Keratinocyte (primary cell): ENCODE measurements around a stretch of chr17.

DNA sequence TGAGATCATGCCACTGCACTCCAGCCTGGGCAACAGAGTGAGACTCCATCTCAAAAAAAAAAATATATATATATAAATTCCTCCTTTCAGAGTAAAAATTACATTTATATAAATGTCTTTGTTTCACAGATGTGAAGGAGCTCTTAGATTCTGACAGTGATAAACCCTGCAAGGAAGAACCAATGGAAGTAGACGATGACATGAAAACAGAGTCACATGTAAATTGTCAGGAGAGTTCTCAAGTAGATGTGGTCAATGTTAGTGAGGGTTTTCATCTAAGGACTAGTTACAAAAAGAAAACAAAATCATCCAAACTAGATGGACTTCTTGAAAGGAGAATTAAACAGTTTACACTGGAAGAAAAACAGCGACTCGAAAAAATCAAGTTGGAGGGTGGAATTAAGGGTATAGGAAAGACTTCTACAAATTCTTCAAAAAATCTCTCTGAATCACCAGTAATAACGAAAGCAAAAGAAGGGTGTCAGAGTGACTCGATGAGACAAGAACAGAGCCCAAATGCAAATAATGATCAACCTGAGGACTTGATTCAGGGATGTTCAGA is 85.4 kb downstream of the C17orf58 start:
CAGE:
- cytosol, long polyA minus RNA: start-site peak on the plus strand centred at position 207 of the sequence, 72 bp wide, 7 reads; start-site peak on the plus strand centred at position 401 of the sequence, 50 bp wide, 6 reads
- cytosol, long polyA plus RNA: no peak
- long polyA plus RNA: no peak
- nucleus, long polyA minus RNA: no peak
- nucleus, long polyA plus RNA: no peak

DNA sequence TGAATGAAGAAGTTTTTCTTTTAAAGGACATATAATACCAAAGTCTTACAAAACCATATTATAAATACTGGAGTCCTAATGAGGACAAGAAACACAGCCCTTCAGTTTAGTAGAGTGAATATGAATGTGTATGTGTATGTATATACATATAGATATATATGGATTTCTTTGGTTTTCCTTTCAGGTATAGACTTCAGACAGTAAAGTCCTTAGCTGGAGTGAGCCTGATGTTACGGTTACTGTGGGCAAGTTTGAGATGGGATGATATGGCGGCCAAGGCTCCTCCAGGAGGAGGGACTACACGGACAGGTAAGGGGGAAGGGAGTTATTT is 77.8 kb downstream of the C17orf58 start:
CAGE:
- cytosol, long polyA minus RNA: no peak
- cytosol, long polyA plus RNA: no peak
- long polyA plus RNA: no peak
- nucleus, long polyA minus RNA: no peak
- nucleus, long polyA plus RNA: no peak

CAGE:
- cytosol, long polyA minus RNA: no peak
- cytosol, long polyA plus RNA: no peak
- long polyA plus RNA: no peak
- nucleus, long polyA minus RNA: no peak
- nucleus, long polyA plus RNA: no peak
Observed at GRCh38 chr17:68161630-68162548, 86.0 kb upstream of the AMZ2 start.

DNA sequence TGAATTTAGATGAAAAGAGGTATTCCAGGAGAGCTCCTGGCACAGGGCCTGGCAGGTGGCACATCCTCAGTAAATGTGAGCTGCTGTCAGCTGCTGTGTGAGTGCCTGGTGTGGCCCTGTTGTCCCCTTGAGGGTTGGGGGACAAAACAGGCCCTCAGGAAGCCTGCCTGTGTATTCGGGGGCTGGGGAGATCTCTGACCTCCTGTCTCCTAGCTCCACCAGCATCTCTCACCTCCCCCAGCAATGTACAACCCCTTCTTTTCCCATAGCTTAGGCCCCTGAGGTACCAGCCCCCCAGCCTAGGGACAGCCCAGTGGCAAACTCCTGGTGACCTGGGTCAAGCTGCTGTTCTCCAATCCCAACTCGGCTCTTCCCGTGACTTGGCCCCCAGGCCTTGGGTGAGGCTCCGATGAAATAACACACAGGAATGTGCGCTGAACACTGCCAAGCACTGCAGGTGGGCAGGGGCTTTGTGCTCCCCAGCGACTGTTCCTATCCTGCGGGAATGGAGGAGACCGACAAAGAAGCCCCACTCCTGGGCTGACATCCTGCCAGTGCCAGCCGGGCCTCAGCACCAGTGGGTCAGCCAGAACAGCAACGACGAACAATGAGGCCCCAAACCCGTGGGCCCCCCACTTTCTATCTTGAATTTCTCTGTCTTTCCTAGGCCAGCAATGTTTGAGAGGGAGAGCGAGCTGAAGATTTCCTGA is 63.7 kb upstream of the AMZ2 start:
CAGE:
- cytosol, long polyA minus RNA: no peak
- cytosol, long polyA plus RNA: no peak
- long polyA plus RNA: no peak
- nucleus, long polyA minus RNA: no peak
- nucleus, long polyA plus RNA: no peak

GRCh38 chr17:68249201-68249833 is 1.5 kb downstream of the AMZ2 start:
CAGE:
- cytosol, long polyA minus RNA: no peak
- cytosol, long polyA plus RNA: no peak
- long polyA plus RNA: no peak
- nucleus, long polyA minus RNA: no peak
- nucleus, long polyA plus RNA: no peak

GRCh38 chr17:68289253-68290044 is 1.5 kb downstream of the SLC16A6 start:
CAGE:
- cytosol, long polyA minus RNA: no peak
- cytosol, long polyA plus RNA: no peak
- long polyA plus RNA: no peak
- nucleus, long polyA minus RNA: no peak
- nucleus, long polyA plus RNA: no peak

DNA sequence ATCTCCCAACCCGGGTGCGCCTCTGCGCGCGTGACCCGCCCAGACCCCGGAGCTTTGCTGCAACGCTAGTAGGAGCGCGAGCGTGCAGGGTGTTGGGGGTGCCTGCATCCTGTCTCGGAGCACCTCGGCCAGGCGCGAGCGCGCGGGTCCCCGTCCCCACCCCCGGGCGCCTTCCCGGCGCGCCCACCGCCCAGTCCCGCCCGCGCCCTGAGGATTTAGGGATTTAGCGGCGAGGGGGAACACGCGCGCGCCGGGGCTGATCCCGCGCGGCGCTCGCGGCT is 284 bp downstream of the ARSG start:
CAGE:
- cytosol, long polyA minus RNA: no peak
- cytosol, long polyA plus RNA: no peak
- long polyA plus RNA: no peak
- nucleus, long polyA minus RNA: no peak
- nucleus, long polyA plus RNA: no peak

DNA sequence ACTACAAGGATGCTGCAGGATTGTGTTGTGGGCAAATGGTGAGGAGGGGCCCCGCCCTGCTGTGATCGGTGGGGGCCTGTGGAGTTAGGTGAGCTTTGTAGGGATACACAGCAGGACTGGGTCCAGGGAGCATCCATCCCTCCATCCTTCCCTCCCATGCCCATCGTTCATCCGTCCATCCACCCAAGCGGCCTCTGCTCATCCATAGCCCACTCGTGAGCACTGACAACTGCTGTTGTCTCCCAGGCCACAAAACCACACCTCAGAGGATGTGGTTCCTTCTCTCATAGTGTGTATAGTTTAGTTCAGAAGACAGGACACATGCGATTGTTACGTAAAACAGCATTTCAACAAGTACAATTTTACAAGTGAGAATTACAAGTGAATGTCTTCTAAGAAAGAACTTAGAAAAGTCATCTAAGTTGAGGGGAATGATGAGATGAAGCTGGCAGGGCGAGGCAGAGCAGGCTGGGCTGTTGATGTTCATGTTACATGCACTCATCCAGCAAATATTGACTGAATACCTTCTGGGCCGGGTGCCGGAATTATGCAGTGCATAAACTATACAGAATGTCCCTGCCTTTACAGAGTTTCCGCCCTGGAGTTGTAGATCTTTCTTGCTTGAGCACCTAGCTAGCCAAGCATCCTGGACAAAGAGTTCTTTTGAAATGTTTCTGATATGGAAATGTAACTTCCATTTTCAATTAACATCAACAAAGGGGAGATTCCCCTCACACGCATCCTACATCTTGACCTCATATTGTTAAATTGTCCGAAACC is 5.4 kb downstream of the ARSG start:
CAGE:
- cytosol, long polyA minus RNA: no peak
- cytosol, long polyA plus RNA: no peak
- long polyA plus RNA: no peak
- nucleus, long polyA minus RNA: no peak
- nucleus, long polyA plus RNA: no peak

DNA sequence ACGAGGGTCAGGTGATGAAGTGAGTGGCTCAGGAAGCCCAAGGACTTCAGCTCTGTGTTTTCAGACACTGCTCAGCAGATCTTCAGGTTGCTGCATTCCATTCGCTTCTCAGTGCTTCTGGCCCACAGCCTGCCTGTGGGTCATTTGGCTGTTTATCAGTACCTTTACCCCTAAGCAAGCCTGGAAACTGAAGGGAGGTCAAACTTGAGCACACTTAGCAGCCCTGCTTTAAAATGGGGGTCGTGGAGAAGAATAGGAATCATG is 11.1 kb downstream of the ARSG start:
CAGE:
- cytosol, long polyA minus RNA: no peak
- cytosol, long polyA plus RNA: no peak
- long polyA plus RNA: no peak
- nucleus, long polyA minus RNA: no peak
- nucleus, long polyA plus RNA: no peak

DNA sequence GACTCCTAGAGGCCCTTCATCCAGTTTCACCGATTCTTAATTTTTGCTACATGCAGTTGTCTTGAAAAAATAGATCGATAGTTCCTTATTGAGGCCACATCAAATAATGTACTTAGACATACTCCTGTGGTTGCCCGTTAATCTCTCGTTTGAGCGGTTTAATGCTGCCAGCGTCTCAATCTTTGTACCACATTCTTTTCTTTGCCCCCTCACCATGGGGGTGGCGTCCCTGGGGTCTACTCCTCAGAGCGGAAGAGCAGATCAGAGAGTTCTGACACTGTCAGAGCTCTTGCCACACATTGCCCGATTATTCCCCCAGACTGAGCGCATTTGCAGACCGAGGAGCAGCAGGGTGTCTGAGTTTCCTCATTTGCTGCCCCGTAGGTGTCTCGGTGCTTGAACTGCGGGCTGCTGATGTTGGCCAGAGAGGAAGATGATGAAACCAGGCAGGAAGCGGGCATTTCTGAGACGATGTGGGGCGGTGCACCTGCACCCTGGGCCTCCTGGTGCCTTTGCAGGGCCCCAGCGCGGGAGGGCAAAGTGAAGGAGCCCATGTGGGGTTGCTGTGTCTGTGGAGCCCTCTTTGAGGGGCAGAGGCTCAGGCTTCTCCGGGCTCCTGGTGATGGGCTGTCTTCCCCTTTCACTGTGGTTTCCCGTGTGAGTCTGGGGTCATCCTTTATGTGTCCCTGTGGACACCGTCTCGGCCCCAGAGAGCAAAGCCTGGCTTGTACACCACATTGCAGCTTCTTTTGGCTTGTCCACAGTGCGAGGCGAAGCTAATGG is 55.2 kb downstream of the ARSG start:
CAGE:
- cytosol, long polyA minus RNA: no peak
- cytosol, long polyA plus RNA: no peak
- long polyA plus RNA: no peak
- nucleus, long polyA minus RNA: no peak
- nucleus, long polyA plus RNA: no peak

GRCh38 chr17:68383486-68384319 is 73.6 kb downstream of the WIPI1 start:
CAGE:
- cytosol, long polyA minus RNA: no peak
- cytosol, long polyA plus RNA: no peak
- long polyA plus RNA: no peak
- nucleus, long polyA minus RNA: no peak
- nucleus, long polyA plus RNA: no peak

DNA sequence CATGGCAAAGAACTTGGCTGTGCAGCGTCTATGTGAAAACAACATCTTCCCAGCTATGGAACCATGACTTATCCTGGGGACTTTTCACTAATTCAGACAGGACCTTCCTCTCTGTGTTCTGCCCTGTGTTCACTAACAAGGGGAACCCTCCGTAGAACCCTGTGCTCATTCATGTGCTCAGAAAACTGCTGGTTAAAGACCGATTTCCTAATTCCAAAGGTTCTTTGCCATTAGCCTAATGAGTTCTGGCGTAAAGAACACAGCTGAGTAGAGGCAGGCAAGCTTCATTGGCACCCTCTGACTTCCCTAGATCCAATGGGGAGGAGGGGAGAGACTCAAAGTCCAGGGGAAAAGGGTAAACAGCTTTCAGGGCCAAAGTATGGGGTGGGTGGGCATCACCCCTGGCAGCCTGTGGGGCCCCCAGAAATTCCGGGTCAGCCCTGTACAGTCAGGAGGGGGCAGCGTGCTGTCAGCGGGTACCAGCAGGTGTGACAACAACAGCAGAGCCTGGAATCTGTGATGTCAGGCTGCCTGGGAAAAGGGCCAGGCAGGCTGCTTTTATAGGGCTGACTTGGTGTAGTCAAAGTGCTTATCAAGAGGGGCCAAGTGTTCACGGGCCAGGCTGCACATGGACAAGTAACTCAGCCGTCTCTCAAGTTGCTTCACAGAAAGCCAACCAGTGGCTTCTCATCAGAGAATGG is 71.0 kb downstream of the WIPI1 start:
CAGE:
- cytosol, long polyA minus RNA: no peak
- cytosol, long polyA plus RNA: no peak
- long polyA plus RNA: no peak
- nucleus, long polyA minus RNA: no peak
- nucleus, long polyA plus RNA: no peak

CAGE:
- cytosol, long polyA minus RNA: no peak
- cytosol, long polyA plus RNA: no peak
- long polyA plus RNA: no peak
- nucleus, long polyA minus RNA: no peak
- nucleus, long polyA plus RNA: no peak
Observed at GRCh38 chr17:68446395-68447178, 10.7 kb downstream of the WIPI1 start.

GRCh38 chr17:68455356-68455797 is 1.9 kb downstream of the WIPI1 start:
CAGE:
- cytosol, long polyA minus RNA: no peak
- cytosol, long polyA plus RNA: no peak
- long polyA plus RNA: no peak
- nucleus, long polyA minus RNA: no peak
- nucleus, long polyA plus RNA: no peak

GRCh38 chr17:68456262-68457013 is 858 bp downstream of the WIPI1 start:
CAGE:
- cytosol, long polyA minus RNA: no peak
- cytosol, long polyA plus RNA: no peak
- long polyA plus RNA: no peak
- nucleus, long polyA minus RNA: no peak
- nucleus, long polyA plus RNA: no peak

CAGE:
- cytosol, long polyA minus RNA: no peak
- cytosol, long polyA plus RNA: no peak
- long polyA plus RNA: no peak
- nucleus, long polyA minus RNA: no peak
- nucleus, long polyA plus RNA: no peak
Observed at GRCh38 chr17:68461480-68462053, 4.3 kb upstream of the WIPI1 start.

DNA sequence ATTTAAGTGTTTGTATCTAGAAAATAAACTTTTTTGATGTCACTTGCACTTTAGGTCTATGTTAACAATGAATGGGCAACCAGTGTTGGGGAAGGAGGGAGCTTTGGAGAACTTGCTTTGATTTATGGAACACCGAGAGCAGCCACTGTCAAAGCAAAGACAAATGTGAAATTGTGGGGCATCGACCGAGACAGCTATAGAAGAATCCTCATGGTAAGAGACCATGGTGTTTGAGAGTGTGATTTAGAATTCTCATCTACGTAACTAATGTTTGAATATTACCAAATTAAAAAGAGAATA is 13.4 kb downstream of the PRKAR1A start:
CAGE:
- cytosol, long polyA minus RNA: no peak
- cytosol, long polyA plus RNA: no peak
- long polyA plus RNA: no peak
- nucleus, long polyA minus RNA: no peak
- nucleus, long polyA plus RNA: no peak

CAGE:
- cytosol, long polyA minus RNA: no peak
- cytosol, long polyA plus RNA: no peak
- long polyA plus RNA: no peak
- nucleus, long polyA minus RNA: no peak
- nucleus, long polyA plus RNA: no peak
Observed at GRCh38 chr17:68540615-68541265, 28.5 kb downstream of the PRKAR1A start.

DNA sequence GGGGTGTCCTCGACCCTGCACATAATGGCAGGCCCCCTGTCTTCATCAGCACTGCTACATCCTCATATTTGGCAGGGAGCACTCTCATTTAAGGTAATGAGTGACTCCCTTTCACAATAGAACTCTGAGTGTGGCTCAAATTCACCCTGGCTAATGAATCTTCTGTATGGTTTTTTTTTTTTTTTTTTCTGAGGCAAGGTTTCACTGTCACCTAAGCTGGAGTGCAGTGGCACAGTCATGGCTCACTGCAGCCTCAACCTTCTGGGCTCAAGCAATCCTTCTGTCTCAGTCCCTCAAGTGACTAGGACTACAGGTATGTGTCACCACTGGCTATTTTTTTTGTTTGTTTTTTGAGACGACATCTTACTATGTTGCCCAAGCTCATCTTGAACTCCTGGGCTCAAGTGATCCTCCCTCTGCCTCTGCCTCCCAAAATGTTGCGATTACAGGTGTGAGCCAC is 3.3 kb downstream of the FAM20A start:
CAGE:
- cytosol, long polyA minus RNA: no peak
- cytosol, long polyA plus RNA: no peak
- long polyA plus RNA: no peak
- nucleus, long polyA minus RNA: no peak
- nucleus, long polyA plus RNA: no peak

DNA sequence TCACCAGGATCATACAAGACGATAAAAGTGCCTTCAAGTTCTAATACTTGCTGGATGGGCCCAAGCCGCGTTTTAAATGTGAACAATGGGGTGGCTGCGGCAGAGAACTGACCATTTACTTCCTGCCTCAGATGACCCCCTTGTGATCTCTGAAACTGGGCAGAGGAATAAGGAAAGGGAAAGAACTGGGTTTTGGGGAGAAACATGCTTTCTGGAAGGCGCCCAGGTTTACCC is 1.7 kb downstream of the FAM20A start:
CAGE:
- cytosol, long polyA minus RNA: no peak
- cytosol, long polyA plus RNA: no peak
- long polyA plus RNA: no peak
- nucleus, long polyA minus RNA: no peak
- nucleus, long polyA plus RNA: no peak